AG04449 (cell line): ENCODE measurements around the gene PRPF18.

DNA sequence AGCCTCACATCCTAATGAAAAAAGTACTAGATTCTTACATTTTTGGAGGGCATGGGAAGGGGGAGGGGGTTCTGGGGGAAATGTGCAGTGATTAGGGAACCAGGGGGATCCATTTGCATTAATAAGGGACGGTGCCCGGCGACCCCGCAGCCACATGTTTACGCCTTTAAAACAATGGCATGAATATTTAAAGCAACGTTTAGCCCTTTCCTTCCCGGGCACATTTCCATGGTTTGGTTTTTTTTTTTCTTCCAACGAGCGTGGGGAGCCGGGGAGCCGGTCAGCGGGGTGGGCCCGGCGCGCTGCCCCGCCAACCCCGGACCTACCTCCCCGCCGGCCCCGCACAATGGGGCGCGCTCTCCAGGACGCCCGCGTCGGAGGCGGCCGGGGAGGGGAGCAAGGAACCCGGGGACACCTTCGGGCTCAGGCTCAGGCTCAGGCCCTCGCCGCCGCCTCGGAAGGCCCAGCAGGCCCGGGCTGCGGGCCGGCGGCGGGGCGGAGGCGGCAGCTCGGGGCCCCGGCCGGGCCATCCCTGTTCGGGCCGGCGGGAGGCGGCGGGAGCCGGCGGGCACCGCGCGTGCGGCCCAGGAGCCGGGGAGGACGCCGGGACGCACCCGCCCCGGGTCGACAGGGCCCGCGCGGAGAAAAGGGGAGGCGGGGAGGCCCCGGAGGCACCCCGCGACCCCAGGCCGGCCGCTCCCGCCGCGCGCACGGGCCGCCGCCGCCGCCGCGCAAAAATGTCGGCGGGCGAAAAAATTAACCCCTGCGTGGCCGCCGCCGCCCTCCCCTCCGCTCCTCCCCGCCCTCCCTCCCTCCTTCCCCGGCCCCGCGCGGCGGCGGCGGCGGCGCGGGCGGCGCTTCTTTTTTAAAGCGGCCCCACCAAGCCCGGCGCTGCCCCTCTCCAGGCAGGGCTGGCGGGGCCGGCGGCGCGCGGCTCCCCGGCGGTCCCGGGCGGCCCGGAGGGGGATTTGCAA lies 855 bp downstream of the SEPHS1 start:
- RRBS: 2% methylated on average over 48 of the region's 117 CpGs

GRCh38 chr10:13349793-13350336 lies 1.8 kb upstream of the SEPHS1 start:
- RRBS: 17% methylated on average over 6 of the region's 21 CpGs

DNA sequence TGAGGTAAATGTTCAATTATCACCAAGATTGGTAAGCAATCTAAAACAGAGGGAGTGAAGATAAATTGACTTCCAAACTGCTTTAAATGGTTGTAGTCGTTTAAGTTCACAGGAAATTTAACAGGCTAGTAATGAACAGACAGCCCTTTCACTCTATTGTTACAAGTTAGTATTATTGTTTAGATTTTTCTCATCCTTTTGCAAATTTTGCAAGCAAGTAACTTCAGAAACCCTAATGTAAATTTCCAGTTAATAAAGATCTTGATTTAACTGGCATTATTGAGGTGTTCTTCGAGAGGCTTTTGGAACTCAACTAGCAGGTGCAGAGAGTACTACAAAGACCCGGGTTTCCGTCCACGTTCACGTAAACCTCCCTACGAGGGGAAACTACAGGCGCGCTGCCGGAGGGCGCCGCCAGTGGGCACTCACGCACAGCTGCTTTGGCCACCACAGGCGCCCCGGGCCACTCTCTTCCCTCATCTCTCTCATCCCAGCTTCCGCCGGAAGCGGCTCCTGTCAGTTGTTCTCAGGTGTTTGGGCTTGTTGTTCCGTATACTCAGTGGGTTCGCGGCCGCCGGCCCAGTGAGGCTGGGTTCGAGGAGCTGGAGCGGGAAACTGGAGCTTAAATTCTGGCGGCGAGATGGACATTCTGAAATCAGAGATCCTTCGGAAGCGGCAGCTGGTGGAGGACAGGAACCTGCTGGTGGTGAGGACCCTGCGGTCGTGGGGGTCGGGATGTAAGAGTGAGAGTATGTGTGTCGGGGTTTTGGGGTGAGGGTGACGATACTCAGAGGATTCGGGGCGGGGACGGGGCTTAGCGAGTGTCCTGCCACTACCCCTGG lies at the start of gene PRPF18:
Gene PRPF18 (plus strand): TSS at position 519 of the 842 bp plus-strand sequence.
- RRBS: 2% methylated on average over 20 of the region's 38 CpGs

GRCh38 chr10:13625004-13625630 lies 38.4 kb downstream of the PRPF18 start:
- RRBS: no CpG with 5 or more reads among the region's 9 CpGs

DNA sequence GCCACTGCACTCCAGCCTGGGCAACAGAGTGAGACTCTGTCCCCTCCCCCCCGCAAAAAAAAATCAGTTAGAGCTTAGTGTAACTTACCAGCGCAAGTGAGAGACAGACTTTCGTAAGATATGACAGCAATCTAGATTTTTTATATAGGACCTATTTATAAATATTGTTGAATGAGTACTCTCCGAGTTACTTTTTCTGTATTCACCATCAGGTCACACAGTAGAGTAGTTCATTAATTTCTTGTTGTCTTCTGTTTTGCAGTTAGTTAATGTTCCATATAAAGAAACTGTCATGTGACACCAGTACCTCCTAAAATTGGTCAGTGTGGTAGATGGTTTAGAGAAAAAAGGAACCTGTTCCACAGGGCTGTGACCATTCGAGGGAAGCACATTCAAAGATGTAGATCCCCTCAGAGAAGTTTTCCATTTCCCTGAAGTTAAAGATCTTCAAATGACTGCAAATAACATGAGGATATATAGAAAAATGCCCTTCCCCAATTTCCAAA lies 45.6 kb downstream of the PRPF18 start:
- RRBS: no CpG with 5 or more reads among the region's 5 CpGs

- RRBS: no CpG with 5 or more reads among the region's 17 CpGs
Measured at GRCh38 chr10:13708149-13709256, 121.7 kb downstream of the PRPF18 start.

GRCh38 chr10:13834302-13835302 lies 247.8 kb downstream of the PRPF18 start:
- RRBS: 59% methylated on average over 2 of the region's 21 CpGs

DNA sequence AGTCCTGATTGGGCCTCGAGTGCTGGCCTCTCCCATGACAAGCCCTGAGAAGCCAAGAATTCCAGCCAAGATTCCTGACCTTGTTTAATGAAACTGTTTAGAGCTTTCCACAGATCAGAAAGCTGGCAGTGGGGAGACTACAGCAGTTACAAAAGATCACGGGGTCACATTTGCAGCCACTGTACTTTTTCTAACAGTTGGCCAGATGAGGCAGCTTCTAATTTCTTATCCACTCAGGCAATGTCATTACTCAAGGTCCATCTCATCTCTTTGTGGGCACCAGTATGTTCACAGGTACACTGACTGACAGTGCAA lies 250.6 kb downstream of the PRPF18 start:
- RRBS: no CpG with 5 or more reads among the region's 2 CpGs

GRCh38 chr10:13871793-13872391 lies 285.1 kb downstream of the PRPF18 start:
- RRBS: 90% methylated on average over 4 of the region's 15 CpGs

DNA sequence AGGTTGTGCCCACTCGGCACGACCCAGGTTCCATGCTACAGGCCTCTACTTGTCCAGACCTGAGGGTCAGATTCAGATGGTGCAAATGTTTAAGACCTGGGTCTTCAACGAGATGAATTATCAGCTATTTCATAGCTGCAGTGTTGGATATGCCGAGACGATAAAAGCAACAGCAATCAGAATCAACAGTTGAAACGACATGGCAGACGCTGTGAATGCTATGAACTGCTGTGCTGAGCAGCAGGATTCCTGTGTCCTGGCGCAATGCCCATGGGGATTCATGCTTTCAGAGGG lies 256.5 kb downstream of the FRMD4A start:
- RRBS: no CpG with 5 or more reads among the region's 8 CpGs

GRCh38 chr10:14379596-14380007 lies 48.9 kb upstream of the FRMD4A start:
- RRBS: no CpG with 5 or more reads among the region's 4 CpGs

DNA sequence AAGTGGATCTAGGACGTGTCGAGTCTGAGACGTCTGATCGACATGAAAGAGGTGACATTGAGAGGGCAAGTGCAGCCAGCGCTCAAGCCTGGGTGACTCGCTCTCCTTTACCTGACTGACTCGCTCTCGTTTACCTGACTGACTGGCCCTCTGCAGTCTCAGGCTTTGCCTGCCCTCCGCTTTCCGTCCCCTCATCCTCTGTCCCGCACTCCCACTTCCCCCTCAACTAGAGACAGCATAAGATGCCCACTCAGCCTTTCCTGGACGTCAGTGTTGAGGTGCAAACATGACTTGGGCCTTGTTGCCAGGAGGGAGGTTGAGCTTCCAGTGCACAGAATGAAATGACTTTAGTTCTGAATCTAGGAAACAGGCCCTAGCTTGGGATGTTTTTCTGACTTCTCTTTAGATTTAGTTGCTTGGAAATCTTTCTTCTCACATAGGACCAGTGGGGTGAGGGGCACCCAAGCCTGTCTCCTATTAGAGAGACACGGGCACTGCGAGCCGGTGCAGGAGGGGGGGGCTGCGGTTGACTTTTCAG lies 202.8 kb upstream of the FRMD4A start:
- RRBS: no CpG with 5 or more reads among the region's 16 CpGs

DNA sequence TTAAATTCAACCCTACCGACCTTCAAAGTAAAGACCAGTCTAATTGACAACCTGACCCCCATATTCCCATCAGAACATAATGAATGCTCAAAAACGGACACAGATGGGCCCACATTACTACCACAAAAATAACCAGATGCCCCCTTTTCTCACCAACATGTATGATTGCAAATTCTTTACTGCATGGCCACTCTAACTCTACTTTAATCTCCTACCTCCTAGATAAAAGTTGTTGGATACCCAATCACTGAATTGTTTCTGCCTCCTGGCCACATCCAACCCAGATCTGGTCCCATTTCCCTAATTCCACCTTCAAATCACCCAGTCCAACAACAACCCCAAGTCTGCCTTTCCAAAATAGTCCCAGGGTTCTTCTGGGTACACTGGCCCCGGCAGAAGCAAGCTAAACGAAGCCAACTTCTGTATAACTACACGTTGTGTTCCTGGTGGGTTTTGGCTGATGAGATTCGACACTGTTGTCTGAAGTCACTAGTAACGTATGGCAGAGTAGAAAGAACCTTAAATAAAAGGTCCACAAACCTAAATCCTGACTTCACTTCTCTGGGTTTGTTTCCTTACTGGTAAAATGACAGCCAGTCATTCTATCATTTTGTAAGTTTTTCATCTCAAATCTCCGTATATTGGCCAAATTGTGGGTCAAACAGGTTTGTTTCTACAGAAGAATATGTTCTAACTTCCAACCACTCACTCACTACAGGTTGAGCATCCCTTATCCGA lies 216.2 kb upstream of the FRMD4A start:
- RRBS: no CpG with 5 or more reads among the region's 9 CpGs

DNA sequence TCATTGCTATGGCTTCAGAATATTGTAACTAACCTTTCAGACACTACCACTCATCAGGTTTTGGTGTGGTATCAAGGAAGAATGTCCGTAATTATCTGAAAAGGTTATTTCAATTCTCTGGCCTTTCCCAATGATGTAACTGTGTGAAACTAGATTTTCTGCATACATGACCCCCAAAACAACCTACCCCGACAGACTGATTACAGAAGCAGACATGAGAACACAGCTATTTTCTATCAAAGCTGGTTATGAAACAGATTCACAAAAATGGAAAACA lies 211.2 kb downstream of the FAM107B start:
- RRBS: no CpG with 5 or more reads among the region's 2 CpGs

- RRBS: no CpG with 5 or more reads among the region's 3 CpGs
Measured at GRCh38 chr10:14570616-14571490, 203.8 kb downstream of the FAM107B start.

DNA sequence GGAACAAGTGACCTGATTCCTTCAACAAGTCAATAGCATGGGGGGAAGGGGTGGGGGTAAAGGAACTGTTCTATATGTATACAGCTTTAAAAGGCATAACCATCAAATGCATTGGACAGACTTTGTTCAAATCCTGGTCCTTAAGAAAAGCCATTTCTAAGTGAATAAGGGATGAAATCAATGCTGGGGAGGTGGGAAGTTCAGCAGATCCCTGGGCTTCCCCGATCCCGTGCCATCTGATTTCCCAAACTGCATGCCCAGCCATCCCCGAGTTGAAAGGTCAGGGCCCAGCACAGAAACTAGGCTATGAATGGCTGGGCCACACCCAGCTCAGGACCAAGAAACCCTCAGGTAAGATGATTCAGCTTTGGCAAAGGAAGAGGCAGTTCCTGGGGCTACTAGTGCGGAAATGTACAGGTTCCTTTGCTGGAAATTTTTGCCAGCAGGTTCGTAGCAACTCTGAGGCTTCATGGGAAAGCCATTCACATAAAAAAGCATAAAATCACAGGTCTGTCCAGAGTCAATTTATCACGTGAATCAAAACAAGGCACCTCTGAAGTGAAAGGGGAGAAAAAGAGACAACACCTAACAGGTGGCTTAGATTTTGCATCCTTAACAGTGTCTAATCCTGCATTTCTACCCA lies 182.7 kb downstream of the FAM107B start:
- RRBS: no CpG with 5 or more reads among the region's 6 CpGs

GRCh38 chr10:14596641-14596945 lies 178.1 kb downstream of the FAM107B start:
- RRBS: no CpG with 5 or more reads among the region's 6 CpGs

GRCh38 chr10:14601022-14601770 lies 173.5 kb downstream of the FAM107B start:
- RRBS: no CpG with 5 or more reads among the region's 6 CpGs

DNA sequence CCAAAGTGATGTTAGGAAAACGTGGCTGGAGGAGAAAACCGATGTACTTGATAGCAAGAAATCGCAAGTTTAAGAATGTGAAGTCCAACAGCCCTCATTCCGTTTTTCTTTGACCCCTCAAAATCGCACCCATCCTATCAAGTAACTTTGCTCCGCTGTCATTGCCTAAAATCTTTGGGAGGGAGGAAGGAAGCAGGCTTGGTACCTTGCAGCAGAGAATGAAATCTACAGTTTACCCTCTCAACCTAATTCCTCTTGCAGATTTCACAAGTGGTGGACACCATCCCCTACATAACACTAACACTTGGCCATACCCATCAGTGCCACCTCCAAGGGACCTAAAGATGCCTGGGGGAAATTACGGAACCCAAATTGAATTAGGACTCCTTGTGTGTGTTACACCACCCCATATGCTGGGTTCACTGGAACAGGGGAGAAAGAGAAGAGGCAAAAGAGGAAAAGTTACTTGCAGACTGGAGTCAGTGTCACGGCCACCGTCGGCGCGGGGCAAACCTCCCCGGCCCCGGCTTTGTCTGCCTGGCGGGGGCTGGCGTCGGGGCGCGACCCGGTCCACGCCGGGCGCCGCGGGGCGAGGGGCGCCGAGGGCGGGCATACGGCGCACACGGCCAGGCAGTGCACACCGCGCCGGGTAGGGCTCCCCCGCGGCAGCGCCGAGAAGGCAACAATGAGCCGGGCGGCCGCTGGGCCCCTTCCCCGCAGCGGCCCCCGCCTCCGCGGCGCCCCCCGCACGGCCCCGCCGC lies 171.3 kb downstream of the FAM107B start:
- RRBS: 1% methylated on average over 34 of the region's 52 CpGs

- RRBS: 3% methylated on average over 7 of the region's 33 CpGs
Measured at GRCh38 chr10:14838743-14839297, 714 bp downstream of the HSPA14 start.